ENCODE results near the gene ACVR1.

DNA sequence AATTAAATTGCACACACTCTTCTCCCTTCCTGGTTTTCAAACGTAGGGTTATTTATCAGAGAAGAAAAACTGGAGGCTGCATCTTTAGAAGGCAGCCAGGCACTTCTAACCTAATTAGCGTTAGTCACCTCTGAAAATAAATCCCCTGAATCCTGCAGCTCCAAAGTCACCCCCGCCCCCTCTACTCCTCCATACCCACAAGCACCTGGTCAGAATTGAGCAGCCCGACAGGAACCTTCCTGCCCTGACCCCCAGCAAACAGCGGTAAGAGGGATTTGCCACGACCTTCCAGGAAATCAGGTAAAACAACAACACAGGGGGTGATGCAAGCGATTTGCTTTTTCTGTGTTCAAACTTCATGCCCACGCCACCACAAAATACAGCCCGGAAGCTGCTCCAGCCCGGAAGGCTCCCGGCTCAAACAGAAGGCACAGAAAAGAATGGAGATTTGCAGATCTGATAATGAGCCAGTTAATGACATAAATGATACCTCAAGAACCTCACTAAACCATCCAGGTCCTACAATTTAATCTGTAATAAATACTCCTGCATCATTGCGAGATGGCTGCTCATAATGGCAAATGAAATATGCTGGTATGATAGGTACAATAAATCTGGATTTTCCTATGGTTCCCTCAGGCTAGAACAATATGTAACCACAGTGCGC lies 367.1 kb downstream of the GPD2 start:
- RRBS, result no CpG with 5 or more reads among the region's 13 CpGs

- RRBS, result no CpG with 5 or more reads among the region's 1 CpG
These were observed 87.2 kb upstream of the GALNT5 start for GRCh38 chr2:157170374-157170677.

- RRBS, result no CpG with 5 or more reads among the region's 4 CpGs
These were observed 10.6 kb upstream of the GALNT5 start for GRCh38 chr2:157246828-157247291.

DNA sequence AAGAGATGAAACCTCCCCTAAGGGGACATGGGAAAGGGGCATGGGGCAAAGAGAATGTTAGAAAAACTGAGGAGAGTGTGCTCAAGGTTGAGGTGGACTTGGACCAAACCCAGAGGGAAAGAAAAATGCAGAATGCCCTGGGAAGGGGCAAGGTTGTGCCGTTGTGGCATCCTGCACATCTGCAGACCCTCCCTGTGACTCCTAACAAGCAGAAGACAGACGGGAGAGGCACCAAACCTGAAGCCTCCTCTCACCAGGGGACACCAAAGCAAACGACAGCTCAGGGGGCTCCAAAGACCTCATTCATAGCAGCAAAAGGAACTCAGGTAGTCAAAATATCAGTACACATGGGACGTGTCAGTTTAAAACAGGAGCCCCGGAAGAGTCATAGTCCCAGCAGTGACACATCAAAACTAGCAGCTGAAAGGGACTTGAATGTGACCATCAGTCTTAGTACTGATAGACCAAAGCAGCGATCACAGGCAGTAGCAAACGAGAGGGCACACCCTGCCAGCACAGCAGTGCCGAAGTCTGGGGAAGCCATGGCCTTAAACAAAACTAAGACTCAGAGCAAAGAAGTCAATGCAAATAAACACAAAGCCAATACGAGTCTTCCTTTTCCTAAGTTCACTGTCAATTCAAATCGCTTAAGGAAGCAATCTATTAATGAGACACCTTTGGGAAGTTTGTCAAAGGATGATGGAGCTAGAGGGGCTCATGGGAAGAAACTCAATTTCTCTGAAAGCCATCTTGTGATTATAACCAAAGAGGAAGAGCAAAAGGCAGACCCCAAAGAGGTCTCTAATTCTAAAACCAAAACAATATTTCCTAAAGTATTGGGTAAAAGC lies 1.0 kb downstream of the GALNT5 start:
- RRBS, result no CpG with 5 or more reads among the region's 10 CpGs

DNA sequence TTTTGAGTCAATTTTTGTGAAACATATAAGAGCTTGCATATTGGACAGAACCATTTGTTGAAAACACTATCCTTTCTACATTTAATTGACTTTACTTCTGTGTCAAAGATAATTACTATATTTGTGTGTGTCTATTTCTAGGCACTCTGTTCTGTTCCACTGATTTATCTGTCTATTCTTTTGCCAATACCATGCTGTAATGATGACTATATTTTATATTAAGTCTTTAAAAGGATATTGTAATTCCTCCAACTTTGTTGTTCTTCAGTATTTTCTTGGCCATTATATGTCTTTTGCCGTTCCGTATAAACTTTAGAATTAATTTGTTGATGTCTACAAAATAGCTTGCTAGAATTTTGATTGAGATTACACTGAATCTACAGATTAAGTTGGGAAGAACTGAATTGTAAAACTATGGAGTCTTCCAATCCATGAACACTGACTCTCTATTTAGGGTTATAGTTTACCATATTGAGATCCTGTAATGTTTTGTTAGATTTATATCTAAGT lies 33.6 kb downstream of the CYTIP start:
- RRBS, result no CpG with 5 or more reads among the region's 2 CpGs

DNA sequence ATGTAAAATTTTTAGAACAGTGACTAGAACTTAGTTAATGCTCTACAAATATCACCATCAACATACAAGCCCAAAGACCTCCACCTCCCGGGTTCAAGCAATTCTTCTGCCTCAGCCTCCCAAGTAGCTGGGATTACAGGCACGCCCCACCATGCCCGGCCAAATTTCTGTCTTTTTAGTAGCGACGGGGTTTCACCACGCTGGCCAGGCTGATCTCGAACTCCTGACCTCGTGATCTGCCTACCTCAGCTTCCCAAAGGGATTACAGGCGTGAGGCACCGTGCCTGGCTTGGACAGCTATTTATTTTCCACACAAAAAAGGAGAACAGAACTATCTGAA lies 24.9 kb downstream of the CYTIP start:
- RRBS, result no CpG with 5 or more reads among the region's 10 CpGs

DNA sequence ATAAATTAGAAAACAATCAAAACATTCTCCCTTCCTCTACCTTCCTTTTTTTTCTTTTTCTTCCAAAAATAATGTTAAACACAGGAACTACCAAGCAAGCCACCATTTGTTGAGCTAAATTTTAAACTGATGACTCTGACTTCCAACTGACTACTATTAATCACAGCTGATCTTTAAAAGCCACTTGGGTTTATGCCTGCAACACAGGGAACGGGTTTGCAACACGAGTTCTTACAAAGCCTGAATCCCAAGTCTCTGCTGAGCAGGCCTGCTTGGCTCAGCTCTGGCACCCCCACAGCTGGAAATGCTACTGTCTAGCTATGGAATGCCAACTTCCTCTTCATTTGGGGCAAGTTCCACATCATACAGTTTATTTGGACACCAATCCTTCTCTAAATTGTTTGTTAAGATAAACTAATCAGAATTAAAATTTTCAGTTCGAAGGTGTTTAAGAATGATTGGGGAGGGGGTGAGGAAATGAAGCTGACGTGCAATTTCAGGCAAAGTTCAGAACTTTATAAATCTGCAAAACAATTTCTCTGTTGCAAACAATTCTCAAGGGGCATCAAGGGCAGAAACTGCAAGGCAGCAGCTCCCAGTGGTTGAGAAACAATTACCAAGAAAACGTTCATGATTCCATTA lies 119.4 kb upstream of the ACVR1C start:
- RRBS, result no CpG with 5 or more reads among the region's 5 CpGs

- RRBS, result no CpG with 5 or more reads among the region's 4 CpGs
These were observed 36.5 kb downstream of the ACVR1 start for GRCh38 chr2:157839552-157840115.

DNA sequence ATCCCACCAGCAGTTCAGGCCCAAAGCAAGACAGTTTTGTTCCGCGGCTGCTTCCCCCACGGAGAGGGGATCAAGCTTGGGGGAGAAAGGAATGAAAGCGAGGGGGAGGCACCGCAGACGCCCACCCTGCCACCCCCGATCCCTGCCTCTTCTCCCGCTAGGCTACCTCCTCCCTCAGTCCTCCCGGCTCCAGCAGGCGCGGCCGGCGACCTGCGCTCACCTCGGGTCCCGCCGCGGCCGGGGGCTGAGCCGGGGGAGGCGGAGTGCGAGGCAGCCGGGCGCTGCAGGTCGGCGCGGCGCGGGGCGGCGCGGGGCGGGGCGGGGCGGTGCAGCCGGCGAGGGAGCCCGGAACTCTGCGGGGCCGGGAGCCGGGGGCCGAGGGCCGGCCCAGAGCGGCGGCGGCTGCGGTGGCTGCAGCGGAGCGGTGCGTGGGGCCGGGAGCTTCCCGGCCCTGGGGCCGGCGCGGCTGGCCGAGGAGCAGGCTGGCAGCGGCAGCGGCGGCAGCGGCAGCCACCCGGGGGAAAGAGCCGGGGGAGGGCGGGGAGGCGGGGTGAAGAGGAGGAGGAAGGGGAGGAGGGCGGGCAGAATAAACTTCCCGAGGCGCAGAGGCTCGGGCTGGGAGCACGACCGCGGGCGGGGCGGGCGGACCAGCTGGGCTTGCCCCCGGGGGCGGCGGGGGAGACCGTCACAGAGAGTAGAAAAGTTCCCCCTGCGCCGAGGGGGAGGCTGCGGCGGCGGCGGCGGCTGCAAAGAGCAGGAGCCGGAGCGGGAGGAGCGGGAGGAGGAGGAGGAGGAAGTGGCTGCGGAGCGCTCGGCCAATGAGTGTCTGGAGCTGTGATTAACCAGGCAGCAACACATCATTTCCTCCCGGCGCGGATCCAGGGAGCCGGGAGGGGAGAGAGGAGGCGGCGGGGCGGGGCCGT lies at the start of gene ACVR1:
Gene ACVR1 (minus strand): TSS at position 755 of the 923 bp plus-strand sequence.
- RRBS, result 3% methylated on average over 49 of the region's 99 CpGs

DNA sequence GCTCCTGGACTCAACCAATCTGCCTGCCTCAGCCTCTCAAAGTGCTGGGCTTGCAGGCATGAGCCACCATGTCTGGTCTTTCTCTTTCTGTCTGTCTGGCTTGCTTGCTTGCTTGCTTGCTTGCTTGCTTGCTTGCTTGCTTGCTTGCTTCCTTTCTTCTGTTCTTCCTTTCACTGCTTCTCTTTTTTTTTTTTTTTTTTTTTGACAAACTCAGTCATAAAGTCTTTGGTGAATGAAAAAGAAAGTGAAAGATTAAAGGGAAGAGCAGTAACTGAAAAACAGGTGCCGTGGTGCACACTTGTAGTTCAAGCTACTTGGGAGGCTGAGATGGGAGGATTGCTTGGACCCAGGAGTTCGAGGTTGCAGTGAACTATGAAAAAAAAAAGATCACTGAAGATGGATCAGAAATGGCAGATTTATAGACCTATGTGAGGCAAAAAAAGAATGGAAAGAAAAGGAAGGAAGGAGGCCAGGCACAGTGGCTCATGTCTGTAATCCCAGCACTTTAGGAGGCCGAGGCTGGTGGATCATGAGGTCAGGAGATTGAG lies 21.6 kb upstream of the ACVR1 start:
- RRBS, result no CpG with 5 or more reads among the region's 3 CpGs

GRCh38 chr2:158457241-158457592 lies 465 bp downstream of the PKP4 start:
- RRBS, result 3% methylated on average over 3 of the region's 44 CpGs

GRCh38 chr2:158459189-158460126 lies 2.7 kb downstream of the PKP4 start:
- RRBS, result no CpG with 5 or more reads among the region's 8 CpGs

DNA sequence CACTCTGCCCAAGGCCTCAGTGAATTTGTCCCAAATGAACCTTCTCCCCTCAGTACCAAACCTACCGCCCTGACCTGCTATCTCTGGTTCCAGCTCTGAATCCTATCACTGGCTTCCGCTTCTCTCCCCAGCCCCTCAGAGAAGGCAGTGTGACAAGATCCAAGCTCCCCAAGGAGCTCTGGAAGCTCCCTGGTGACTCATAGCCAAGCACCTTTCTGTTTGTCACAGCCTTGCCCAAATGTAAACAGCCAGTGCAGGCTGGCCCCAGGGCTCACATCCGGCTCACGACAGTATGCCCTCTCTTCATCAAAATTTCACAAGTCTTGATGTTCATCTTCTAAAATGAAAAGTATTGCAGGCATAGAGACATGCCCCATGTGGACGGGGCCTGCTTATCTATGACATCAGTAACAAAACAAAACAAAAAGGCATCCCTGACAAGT lies 71.2 kb upstream of the DAPL1 start:
- RRBS, result no CpG with 5 or more reads among the region's 5 CpGs

- RRBS, result no CpG with 5 or more reads among the region's 2 CpGs
These were observed 51.3 kb upstream of the DAPL1 start for GRCh38 chr2:158743688-158744313.

DNA sequence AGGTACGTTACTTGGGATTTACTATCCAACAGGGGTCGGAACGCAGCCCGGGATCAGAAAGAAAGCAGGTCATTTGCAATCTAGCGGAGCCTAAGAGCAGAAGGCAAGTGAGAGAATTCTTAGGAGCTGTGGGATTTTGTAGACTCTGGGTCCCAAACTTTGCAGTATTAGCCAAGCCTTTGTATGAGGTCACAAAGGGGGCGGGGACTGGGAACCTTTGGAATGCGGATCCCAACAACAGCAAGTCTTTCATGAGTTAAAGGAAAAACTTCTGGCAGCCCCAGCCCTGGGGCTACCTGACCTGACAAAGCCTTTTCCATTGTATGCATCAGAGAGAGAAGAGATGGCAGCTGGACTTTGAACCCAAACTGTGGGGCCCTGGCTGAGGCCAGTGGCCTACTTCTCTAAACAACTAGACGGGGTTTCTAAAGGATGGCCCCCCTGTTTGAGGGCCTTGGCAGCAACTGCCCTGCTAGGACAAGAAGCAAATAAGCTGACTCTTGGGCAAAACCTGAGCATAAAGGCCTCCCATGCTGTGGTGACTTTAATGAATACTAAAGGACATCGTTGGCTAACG lies 73.3 kb downstream of the DAPL1 start:
- RRBS, result no CpG with 5 or more reads among the region's 10 CpGs

- RRBS, result 5% methylated on average over 3 of the region's 41 CpGs
These were observed 1.5 kb downstream of the TANC1 start for GRCh38 chr2:158969500-158970727.

DNA sequence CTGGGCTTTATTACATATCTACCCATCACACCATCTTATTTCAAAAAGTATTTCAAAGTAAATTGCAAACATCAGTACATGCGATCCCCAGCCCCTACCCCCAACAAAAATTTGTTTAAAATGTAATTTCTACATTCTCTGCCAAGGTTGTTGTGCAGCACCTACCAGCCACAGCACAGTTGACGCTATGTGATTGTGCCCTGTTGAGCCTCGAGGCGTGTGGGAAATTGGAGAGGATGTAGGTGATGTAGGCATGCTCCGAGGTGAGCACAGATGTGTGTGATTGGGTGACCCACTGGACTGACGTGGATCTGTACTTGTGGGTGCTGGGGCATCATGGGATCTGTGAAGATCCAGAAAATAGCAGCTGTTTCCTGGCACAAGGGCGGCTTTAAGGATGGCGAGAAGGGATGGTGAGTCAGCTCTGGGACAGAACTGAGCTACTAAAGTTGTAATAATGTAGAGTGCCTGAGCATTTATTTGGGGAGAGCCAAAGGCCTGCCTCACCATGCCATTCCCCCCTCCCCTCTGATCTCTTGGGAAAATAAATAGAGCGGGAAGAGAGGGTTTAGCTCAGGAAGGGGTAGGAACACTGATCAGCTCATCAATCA lies 30.0 kb downstream of the TANC1 start:
- RRBS, result no CpG with 5 or more reads among the region's 9 CpGs

DNA sequence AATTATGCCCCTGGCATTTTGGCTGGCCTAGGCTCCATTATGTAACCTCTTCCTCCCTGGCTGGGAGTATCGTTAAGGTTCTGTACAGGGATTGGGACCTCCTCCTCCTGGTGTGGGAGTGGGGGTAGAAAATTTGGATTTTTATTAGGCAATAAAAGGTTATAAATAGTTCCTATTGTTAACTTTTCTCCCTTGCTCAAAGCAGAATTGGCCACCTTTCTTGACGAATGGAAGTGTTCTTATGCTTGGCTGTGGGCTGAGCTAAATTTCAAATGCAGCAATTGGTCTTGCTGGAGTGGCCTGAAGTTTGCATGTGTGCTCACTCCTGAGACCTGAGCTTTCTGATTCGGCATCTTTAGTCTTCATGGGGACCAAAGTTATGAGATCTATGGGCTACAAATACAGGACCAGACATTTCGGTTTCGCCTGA lies 148.7 kb downstream of the WDSUB1 start:
- RRBS, result no CpG with 5 or more reads among the region's 5 CpGs

GRCh38 chr2:159144678-159145304 lies 141.7 kb downstream of the WDSUB1 start:
- RRBS, result no CpG with 5 or more reads among the region's 7 CpGs

- RRBS, result no CpG with 5 or more reads among the region's 7 CpGs
These were observed 131.2 kb downstream of the WDSUB1 start for GRCh38 chr2:159155193-159155811.